Sciatic nerve (tissue), 1 donor: ENCODE measurements around the gene SDHAF2.

GRCh38 chr11:61125963-61126330 is 23.7 kb downstream of the CD5 start:
- PRO-cap, result no peak

GRCh38 chr11:61134201-61134767 is 26.9 kb downstream of the VPS37C start:
- PRO-cap, result no peak

- PRO-cap, result no peak
Measured at GRCh38 chr11:61151572-61152400, 9.4 kb downstream of the VPS37C start.

DNA sequence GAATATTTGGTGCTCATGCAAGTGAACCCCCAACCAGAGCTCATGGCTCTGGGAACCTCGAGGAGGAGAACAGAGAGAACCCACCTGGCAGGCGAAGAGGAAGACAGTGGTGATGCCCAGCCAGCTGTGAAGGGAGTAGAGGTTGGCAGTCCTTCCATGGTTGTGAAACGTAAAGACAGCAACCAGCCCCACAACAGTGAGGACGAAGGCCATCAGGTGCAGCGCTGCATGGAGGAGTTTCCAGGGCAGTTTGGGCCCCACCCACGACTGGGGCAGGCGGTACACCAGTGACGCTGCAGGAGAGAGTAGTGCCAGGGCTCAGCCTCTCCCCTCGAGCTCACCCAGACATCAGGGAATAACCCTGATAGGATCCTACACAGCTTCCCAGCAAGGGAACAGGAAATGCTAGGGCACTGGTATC is 8.0 kb downstream of the CYB561A3 start:
- PRO-cap, result no peak

DNA sequence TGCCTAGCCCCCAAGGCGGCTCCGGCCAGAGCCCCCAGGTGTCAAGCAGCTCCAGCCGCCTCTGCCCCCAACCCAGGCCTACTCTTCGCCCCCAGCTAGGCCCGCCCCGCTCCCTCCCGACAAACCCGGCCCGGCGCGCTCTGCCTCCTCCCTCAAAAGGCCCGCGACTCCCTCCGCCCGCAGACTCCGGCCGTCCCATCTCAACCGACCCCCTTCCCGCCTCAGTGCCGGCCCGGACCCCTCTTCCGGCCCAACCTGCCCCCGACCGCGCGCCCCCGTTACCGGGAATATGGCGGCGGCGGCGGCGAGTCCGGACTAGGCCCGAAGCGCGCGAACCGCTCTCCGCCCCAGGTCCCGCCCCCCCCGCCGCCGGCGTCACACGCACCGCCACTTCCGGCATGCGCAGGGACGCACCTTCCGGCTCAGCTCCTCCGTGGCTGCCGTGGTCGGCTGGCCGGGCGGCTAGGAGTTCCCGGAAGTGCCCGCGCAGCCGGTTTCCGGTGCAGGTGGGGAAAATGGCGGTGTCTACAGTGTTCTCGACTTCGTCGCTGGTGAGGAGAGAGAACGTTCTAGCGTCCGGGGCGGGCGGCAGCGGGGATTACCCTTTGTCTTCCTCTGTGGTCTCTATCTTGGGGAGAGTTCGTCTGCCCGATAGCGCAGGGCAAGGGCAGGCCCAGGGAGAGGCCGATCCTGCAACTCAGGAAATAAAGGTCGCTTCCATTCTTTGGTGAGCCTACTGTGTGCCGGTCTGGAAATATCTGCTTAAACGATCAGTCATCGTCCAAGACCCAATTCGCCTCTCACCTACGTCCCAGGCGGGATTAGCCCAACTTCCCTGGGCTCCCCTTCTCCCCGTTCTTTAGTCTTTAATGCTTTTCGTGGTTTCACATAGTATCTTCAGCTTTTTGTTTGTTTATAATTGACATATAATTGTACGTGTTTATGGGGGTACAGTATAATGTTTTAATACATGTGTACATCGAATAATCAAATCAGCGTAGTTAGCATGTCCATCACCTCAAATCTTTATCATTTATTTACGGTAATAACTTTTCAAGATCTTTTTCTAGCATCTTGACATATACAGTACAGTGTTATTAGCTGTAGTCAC is at the start of gene SDHAF2:
Gene SDHAF2, plus strand, starts transcription at position 493 of the 1,111 bp plus-strand sequence.
- PRO-cap, result unidirectional peak, minus-strand start at position 80 of the sequence; bidirectional peak, plus-strand start at position 493 of the sequence, minus-strand start at position 344 of the sequence

- PRO-cap, result no peak
Measured at GRCh38 chr11:61453501-61453963, 23.6 kb downstream of the SDHAF2 start.

DNA sequence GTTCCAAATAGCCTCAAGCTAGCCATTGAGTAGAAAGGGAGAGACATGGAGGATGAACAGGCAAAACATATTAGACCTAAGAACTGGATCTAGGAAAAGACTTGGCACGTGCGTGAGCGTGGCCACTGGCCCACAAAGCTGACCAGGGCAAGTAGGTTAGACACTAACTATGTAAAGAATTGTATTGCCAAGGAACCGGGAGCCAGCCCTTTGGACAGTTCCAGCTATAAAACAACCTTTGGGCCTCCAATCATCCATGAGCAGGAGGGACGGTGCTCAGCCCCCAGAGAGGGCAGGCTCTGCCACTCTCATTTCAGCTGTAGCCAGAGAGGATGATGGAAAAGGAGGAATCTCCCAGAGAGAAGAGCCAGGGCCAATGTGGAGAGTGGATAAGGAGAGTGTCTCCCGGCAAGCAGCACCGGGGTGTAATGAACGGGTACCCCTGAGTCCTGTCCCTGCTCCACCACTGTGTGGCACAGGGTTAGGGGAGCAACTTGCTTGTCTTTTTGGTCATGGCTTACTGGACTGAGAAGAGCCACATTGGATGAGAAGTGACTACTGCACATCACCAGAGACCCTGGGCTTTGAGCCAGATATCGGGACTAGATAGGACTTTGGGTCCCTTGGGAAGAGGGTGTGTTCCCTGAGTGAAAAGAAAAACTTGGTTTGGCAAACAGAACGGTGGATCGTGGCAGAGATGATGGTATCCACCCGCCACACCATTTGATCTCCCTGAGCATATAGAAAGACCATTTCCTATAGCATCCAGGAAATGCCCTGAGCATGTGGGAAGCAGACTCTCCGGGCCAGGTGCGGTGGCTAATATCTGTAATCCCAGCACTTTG is 24.5 kb downstream of the SDHAF2 start:
- PRO-cap, result no peak

DNA sequence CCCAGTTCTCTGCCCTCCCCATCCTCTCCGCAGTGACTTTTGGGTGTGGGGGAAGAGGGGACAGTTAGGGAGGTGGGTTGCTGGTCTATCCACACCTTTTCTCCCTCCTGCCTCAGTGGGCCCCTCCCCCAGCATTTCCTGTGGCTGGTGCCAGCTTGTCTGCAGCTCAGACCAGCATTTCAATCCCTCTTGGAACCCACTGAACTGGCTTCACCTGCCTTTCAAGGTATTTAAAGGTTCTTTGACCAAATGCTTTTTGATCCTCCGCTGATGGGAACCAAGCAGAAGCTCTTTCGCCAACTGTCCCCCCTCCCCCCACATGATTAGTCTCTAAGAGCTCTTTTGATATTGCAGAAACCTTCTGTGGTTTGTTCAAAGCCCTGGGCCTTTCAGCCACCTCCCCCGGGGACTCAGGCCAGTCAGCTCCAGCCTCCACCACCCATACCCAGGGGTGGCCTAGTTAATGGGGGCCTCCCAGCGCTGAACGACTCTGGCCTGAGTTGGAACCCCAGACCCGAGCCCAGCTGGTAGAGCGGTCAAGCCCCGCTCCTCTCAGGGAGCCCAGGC is 5.9 kb upstream of the SYT7 start:
- PRO-cap, result no peak

- PRO-cap, result no peak
Measured at GRCh38 chr11:61588628-61589102, 7.8 kb upstream of the SYT7 start.

DNA sequence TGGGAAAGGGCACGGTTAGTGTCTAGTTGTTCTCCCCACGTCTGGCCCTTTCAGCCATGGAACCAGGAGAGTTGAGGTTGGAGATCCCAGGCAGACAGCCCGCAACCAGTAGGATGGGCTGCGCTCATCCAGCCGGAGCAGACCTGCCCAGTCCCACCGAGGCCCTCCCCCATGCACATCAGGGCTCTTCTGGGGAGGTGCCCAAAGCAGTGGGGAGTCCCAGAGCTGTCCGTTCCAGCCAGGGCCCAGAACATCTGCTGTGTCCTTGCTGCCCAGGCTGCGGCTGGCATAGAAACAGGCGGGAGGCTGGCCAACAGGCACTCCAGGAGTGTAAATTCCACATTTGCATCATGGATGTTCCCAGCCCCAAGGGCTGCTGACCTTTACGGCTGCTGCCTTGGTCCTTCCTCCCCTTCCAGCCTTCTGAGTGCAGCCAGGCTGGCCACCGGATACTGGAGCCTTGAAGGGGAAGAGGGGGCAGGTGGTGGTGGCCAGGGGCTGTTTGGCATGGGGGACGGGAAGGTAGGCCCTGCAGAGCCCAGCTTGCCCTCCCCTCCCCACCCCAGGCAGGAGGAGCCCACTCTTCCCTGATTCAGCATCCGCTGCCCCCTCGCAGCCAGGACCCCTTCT is 30.1 kb upstream of the SYT7 start:
- PRO-cap, result no peak

DNA sequence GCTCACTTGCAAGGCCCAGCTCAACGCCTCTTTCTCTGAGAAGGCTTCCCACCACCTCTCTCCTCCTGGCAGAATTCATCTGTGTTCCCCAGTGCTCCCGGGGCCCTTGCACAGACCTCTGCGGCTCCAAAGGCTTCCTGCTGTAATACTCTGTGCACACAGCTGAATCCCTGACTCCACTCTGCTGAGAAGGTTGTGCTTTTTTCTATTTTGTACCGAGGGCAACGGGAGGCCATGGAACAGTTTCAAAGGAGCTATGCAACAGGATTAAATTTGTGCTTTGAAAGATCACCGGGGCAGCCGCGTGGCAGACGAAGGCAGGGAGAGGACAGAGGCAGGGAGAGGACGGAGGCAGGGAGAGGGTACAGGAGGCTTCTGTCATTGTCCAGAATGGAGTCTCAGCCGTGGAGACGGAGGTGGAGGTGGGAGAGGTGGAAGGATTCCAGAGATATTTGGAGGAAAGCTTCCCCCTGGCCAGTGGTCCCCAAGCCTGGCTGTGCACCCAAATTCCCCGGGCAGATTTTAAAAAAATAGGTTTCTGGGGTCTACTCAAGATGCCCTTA is 49.3 kb upstream of the SYT7 start:
- PRO-cap, result no peak

GRCh38 chr11:61681852-61682678 is 1.9 kb downstream of the DAGLA start:
- PRO-cap, result no peak

DNA sequence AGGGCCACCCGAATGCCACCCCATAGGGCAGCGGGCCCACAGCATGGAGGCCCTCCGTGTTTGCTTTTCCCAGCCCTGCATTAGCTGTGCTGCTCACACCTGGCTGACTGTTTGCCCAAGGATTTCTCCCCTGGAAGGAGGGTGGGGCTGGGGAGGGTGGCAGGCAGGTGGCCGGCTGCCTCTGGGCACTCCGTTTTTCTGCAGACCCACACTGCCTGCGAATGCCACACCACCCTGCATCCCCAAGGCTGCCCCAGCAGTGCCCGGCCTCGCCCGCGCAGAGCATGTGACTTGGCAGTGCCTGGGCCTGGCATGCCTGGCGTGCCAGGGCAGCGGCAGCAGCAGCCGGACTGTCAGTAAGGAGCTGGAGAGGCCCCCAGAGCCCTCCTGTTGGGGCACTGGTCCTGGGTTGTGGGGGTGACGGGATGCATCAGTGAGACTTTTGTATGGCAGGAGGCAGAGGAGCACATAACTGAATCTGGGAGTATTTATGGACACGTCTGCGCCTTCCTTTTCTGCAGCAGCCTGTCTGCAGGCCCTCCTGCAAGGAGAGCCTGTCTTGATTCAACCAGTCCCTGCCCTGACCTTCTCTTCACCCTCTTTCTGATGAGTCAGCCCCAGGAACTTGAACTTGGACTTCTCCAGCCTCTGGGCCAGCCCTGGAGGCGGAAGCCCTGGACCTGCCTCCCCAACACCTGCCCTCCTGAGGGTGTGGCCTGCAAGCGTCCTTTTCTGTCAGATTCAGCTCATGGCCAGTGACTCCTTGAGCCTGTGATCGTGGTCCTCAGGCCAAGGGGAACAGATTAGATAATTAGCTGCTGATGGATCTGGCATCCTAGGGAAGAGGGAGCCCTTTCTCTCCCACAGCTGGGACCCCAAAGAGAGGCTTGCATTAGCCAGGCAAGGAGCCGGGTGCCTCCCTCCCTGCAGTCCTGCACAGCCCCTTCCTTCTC is 19.9 kb downstream of the DAGLA start:
- PRO-cap, result bidirectional peak, plus-strand start at position 356 of the sequence, minus-strand start at position 261 of the sequence

DNA sequence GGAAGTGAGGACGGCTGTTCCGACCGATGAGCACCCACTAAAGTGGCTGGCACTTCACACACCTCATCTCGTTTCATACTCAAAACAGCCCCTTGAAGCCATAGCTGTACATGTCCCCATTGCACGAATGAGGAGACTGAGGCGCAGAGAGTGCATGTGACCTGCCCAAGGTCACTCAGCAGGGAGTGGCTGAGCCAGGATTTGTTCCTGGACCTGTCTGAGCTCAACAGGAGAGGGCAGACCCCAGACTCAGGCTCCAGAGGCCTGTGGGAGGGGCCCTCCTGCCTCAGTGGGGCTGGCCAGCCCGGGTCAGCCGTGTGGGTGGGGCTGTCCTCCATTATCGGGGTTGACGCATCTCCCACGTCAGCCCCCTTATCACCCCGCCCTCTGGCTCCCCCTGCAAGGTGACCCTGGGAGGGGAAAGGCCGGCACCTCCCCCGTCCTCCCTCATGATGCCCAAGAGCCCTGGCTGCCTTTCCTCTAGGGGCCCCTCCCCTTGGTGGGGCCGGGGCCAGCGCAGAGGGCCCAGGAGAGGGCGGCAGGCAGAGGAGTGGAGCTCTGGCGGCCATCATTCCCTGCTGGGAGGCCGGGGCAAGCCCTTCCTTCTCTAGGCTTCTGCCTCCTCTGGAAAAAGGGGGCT is 12.0 kb downstream of the MYRF start:
- PRO-cap, result unidirectional peak, plus-strand start at position 519 of the sequence

- PRO-cap, result no peak
Measured at GRCh38 chr11:61769959-61770591, 17.6 kb downstream of the MYRF start.

- PRO-cap, result no peak
Measured at GRCh38 chr11:61881282-61881597, 10.1 kb downstream of the FADS3 start.

DNA sequence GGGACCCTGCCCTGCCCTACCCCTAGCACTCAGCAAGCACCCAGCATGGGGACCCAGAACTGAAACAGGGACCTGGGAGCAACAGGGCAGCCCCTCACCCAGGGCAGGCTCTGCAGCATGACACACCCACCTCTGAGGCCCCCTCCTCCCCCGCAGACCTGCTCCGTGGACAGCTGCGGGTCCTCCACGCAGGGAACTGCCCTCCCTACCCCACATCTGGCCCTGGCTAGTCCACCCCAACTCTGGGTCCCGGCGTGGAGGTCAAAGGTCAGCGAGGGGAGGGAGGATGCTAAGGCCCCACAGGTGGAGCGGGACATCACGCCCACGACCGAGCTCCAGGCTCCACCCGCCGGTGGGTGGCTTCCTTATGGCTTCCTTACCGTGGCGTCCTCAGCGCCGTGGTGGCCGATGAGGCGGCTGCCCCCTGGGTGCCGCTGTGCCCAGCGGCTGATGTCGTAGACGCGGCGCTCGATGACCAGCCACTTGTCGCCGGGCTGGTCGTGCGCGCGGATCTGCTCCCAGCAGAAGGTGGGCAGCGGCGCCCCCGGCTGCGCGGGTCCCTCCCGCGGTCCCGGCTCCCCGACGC is 463 bp downstream of the FADS3 start:
- PRO-cap, result bidirectional peak, plus-strand start at position 56 of the sequence, minus-strand start outside the sequence; bidirectional peak, plus-strand start at position 482 of the sequence, minus-strand start at position 392 of the sequence

DNA sequence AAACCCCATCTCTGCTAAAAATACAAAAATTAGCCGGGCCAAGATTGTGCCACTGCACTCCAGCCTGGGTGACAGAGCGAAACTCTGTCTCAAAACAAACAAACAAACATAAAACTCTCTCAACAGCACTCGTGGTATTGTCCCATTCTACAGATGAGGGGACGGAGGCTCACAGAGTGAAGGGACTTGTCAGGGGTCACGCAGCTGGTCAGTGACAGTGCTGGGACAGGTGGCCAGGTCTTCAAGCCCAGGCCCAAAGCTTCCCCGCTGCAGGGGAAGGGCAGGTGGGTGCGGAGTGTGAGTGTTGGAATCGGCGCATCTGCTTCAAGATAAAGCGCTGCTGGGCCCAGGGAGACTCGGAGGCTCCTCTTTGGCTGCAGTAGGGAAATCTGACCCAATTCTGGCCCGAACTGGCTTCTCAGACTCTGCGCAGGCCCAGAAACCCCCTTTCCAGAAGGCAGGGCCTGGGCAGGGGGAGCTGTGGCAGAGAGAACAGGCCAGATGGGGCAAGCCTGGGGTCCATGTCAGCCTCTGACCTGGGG is 7.4 kb downstream of the RAB3IL1 start:
- PRO-cap, result no peak

- PRO-cap, result no peak
Measured at GRCh38 chr11:61962405-61962554, 5.2 kb downstream of the FTH1 start.

DNA sequence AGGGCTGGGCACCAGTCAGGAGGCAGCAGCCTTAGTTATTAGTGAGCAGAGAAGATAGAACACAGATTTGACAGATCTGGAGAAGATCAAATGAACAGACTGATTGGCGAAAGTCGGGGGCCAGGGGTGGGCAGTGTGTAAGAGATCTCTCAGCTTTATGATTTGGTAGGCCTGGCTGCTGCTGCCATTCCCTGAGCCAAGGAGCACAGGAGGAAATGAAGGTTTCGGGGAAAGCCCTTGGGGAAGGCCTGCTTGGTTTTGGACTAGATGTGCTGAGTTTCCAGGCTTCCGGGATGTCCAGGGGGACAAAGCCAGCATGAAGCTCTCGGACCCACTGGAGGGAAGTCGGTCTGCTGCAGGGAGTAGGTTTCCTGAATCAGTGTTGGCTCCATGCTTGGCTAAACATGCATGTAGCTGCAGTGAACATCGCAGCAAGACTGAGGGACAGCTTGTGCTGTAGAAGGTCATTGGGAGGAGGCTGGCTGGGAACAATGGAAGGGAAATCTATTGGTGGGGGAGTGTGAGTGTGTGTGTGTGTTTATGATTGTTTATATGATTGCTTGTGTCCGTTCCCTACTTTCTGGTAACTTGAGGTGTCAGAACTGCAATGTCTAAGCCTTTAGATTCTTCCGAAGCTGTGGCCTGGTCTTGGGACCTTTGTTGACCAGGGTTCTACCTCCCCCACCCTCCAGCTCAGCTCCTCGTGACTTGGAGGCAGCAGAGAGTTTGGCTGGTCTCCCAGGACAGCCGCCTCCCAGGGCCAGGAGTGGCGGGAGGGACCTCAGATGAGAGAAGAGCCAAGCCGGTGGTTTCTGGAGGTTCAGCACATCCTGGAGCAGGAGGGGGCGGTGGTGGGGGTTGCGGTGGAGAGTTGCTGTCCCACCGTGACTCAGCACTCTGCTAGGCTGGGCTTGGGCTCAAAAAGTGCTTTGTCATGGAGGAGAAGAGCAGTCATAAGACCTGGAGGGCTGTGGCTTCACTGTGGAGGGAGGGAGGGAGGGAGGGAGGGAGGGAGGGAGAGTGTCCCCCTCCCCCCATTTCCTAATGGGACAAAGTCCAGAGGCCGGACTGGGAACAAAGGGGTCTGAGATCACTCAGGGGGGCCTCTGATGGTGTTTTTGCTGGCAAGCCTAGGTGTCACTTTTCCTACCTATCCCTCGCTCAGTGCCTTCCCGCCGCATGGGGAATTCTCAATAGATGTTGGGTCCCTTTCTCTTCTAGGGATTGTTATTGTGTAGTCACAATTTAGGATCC is 4.2 kb upstream of the FTH1 start:
- PRO-cap, result bidirectional peak, plus-strand start at position 283 of the sequence, minus-strand start at position 159 of the sequence; bidirectional peak, plus-strand start at position 763 of the sequence, minus-strand start at position 439 of the sequence